WTC11 (cell line): ENCODE measurements around the genes RNF115, PEX11B and NOTCH2NLA.

GRCh38 chr1:144545464-144546132 lies 47.1 kb upstream of the PPIAL4F start:
- PRO-cap, result no peak

GRCh38 chr1:144560540-144561487 lies 31.9 kb upstream of the PPIAL4F start:
- PRO-cap, result unidirectional peak, minus-strand start at chr1:144560829

- PRO-cap, result no peak
These were observed 106.5 kb downstream of the SRGAP2B start for GRCh38 chr1:144988534-144989061.

GRCh38 chr1:145156741-145157274 lies 61.0 kb downstream of the FAM72D start:
- PRO-cap, result bidirectional peak, plus-strand start at chr1:145157152, minus-strand start at chr1:145157190

- PRO-cap, result unidirectional peak, minus-strand start at chr1:145465691; unidirectional peak, minus-strand start at chr1:145465780
These were observed 40.1 kb upstream of the NBPF20 start for GRCh38 chr1:145465359-145465991.

DNA sequence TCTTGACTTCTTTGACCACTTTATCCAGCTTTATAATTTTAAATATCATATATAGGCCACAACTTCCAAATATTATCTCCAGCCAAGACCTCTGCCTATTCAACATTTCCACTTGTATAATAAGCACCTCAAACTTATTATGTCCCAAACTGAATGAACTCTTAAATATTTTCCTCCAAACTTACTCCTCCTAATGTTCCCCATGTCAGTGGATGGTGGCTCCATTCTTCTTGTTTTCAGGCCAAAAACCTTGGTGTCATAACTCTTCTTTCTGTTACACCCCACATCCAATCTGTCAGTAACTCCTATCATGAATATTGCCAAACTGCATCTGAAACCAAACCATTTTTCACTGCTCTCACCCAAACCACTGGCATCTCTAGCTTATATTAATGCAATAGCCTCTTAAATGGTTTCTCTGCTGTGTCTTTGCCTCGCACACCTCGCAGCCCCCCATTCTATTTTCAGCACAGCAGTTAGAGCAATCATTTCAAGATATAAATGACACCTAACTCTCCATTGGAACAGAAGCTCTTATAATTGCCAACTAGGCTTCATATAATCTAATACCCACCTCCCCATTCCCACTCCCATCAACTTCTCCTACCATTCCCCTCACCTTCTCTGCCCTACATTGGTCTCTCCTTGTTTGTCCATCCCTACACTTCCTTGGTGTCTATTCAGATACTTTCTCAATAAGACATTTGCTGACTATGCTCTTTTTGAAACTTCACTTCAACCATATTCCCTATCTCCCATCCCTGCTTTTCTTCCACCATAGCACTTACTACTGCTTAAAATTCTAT lies 40.1 kb downstream of the CD160 start:
- PRO-cap, result no peak

GRCh38 chr1:145788694-145789230 lies 35.1 kb downstream of the RNF115 start:
- PRO-cap, result no peak

DNA sequence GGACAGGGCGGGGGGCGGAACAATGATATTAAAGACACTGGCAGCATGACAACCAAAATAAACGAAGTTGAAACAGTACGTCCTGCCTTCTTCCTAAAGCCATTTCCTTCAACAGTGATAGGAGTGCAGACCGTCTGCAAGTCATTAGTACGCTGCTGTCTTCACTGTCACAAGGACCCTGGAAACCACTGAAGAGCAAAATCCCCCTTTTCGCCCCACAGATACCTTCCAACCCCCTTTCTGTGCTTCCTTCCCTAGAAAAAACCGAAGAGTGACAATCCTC lies 922 bp downstream of the RNF115 start:
- PRO-cap, result no peak

DNA sequence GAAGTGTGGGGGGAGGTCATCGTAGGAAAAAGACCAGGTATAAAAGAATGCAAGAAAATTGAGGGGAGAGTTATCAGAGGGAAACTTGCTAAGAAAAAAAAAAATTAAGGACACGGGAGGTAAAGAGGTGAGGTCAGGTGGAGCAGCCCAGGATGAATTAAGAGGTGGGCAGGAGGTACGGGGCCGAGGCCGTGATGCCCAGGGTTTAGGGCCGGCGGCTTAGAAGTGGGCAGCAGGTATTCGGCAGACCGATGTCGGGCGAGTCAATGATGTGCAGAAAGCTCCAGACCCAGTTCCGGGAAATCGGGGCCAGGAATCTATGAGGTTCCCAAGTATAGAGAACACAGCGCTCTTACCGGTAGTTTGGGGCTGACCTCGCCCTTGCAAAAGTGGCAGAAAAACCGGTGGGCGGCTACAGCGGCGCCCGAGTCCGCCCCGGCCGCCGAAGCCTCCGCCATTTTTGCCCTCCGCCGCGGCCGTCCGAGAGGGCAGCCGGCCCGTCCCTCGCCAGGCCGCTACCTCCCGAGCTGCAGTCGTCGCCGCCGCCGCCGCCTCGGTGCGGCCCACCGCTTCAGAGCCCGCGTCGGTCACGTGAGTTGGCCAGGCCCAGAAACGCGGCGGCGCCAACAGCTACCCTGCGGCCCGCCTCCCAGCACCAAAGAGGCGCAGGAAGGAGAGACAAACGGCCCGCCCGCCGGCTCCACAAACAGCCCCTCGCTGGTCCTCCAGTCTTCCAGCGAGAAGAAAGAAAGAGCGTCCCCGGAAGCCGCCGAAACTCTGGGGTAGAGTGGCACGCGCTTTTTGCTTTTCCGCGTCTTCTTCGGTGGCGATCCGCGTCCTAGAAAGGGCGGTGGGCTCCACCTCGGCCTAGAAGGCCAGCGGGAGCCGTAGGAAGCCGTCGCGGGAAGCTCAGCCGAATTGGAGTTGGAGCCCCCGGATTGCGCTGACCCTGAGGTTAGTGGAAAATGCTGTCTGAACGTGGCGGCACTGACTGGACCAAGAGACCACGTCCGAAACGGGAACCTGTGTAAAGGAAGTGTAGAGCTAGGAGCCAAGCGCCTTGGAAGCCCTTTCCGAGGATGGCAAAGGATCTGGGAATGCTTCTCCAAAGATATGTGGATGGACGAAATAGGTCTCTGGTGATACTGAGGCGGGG lies at the start of gene RNF115:
Gene RNF115, minus strand, starts transcription at position 680 of the 1,156 bp plus-strand sequence.
- PRO-cap, result bidirectional peak, plus-strand start at position 239 of the sequence, minus-strand start at position 268 of the sequence; bidirectional peak, plus-strand start at position 817 of the sequence, minus-strand start at position 573 of the sequence

DNA sequence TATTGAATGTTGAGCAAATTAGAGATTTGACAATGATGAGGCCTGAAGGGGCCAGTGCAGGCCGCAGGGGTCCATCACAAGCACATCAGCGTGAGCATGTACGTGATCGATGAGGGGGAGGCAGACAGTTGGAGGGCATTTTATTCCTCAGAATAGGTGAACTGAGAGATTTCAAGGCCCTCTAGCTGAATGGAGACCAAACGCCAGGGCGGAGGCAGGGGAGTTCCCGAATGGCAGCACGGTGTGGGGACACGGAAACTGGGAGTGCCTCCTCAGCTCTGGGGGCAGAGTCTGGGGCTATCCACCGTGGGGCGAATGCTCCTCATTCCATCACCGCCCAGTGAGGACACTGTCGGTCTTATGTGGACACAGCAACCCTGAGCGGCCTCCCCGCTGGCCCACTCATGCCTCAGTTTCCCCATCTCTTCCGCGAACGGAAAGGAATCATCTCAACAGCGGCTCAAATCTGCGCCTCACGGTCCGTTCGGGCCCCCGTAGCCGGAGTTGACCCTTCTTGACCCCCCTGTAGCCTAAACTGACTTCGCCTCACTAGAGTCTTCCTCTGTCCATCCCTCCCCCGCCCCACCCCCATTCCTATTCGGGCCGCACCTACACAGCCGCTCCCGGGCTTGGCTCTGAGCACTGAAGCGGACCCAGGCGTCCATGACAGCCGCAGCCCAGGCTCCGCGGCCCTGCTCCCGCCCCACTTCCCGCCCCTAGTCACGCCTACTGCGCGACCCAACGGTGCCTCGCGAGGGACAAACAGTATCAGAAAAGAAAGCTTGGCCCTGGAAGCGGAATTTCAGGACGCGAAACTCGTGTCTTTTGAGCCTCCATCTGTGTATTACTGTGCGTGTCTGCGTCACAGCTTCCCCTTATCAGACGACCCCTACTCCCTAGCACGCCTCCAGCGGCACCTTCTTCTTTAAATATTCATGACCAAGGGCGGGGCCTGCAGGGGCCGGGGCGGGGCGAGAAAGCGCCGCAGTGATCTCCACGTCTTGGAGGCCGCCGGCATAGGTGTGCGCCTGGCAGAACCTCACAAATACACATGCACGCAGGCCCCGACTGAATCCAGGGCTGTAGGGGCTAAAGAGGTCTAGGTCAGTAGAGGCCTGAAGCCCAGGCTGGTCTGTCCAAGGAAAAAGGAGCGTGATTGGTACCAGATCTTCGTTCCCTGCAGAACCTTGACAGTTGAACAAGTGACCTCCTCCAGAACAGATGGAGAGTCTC lies at the start of gene PEX11B:
Gene PEX11B, minus strand, starts transcription at position 694 of the 1,233 bp plus-strand sequence.
- PRO-cap, result unidirectional peak, minus-strand start at position 537 of the sequence; bidirectional peak, plus-strand start at position 990 of the sequence, minus-strand start at position 851 of the sequence

- PRO-cap, result no peak
These were observed 8.8 kb upstream of the RBM8A start for GRCh38 chr1:145935980-145936593.

GRCh38 chr1:145942453-145943165 lies 15.2 kb downstream of the LIX1L start:
- PRO-cap, result no peak

DNA sequence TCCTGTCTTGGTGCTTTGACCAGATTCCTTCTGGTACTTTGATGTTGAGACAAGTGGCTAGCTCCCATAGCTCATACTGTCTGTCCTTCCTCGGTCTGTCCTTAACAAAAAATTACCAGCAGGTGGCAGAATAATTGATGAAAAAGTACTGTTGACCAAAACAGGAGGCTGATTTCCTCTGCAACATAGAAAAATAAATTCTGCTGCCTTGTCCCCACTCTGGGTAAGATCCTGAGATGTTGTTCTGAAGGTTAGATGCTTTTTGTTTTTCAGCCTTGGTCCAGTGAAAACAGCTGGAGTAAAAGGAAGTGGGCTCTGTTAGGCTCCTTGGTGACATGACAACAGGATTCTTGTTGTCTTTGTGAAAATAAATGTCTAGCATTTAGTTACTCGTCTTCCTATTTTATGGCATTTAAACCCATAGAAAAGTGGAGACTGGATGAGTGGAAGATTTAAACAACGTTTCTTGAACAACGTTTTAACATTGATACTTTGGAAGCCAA lies 11.2 kb upstream of the HJV start:
- PRO-cap, result no peak

DNA sequence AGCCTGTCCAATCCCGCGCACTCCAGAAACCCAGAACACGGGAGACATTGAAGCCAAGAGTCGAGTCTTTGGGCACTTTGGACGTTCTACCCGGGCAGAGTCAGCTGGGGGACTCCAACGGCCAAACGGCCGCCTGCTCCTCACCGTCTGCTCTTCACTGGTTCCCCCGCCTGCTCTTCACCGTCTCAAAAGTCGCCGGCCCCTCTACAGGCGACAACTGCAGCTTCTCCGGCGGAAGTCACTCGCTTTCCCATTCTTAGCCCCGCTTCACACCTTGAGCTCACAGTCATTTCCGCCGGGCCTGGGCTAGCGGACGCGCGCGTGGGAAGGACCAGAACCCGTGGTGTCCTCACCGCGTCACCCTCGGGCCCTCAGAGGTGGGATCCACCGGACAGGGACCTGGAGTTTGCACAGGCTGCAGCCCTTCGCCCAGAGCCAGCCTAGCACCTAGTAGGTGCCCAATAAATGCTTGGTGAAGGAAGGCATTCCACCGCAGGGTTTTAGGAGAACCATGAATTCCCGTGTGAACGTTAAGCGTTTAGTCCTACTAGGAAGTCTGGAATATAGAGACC lies 27.9 kb upstream of the HJV start:
- PRO-cap, result no peak

DNA sequence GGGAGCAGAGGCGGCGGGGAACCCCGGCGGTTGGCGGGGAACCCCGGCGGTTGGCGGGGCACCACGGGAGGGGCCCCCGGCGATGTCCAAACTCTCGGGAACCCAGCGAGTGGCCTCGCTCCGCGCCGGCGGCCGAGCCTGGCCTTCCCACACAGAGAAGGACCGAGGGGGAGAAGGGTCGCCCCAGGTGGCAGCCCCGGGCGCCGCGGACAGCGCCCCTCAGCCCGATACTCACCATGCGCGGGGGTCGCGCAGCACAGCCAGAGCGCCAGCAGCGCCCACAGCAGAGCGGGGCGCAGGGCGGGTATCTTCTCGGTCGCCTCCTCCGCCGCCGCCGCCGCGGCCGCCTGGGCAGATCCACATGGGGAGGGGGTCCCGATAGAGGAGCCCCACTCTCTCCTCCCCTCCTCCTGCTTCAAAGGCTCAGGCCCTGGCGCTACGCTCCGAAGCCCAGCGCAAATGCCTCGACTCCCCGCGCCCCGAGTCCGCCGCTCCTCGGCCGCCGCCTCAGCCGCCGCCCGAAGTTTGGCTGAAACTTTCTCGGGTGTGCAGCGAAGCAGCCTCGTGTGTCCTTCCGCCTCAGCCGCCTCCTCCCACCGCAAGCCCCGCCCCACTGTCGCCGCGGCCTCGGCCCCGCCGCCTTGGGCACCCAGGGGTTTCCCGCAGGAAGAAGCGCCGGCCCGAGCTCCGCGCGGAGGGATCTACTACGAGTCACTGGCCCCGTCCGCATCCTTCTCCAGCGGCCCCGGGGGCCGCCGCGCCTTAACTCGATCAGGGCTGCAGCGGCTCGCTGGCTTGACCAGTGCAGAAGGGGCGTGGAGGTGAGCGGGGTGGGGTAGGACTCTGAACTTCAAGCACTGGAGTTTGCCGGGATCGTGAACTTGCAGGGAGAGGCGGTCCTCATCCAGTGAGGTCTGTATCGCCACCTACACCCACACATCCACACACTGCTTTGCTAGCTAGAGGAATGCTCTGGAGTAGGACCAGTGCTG lies at the start of gene NOTCH2NLA:
Gene NOTCH2NLA, minus strand, starts transcription at position 548 of the 992 bp plus-strand sequence.
- PRO-cap, result unidirectional peak, minus-strand start at position 336 of the sequence; bidirectional peak, plus-strand start at position 732 of the sequence, minus-strand start at position 527 of the sequence

DNA sequence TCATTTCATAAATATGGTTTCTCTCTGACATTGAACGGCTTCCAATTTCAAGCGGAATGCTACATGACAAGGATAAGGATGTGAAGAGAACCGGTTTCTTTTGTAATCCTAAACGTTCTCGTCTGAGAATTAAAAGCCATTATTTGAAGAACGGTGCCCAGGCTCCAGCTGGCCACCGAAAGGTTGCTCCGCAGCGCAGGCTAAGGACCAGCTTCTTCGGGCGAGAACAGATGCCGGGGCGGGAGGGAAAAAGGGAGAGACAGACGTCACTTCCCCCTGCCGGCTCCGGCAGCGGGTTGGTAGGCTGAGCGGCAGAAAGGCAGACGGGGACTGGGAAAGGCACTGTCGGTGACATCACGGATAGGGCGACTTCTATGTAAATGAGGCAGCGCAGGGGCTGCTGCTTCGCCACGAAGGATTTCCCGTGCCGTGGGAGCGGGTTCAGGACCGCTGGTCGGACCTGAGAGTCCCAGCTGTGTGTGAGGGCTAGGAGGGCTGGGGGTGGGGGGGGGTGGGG lies 31.7 kb upstream of the PPIAL4H start:
- PRO-cap, result bidirectional peak, plus-strand start outside the sequence, minus-strand start at position 310 of the sequence

DNA sequence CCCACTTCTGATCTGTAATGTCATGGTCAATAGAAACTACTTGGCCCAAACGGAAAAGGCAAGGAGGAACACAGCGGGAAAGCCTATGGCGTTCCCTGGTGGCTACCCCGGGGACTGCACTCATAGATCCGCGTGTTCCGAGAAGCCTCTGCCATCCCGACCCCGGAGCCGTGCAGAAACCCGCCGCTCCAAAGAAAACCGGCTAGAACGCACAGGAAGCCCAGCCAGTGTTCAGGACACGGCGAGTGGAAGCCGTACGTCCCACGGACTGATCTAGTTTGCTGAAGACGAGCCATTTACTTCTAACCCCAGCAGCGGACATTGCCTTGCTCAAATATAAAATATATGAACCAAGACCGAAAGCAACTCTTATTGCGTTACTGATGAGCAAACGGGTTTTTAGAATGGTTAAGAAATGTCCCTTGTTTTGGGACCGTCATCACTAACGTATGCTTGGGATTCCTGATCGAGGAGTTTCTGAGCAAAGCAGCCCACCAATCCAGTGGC lies 99.3 kb upstream of the PPIAL4H start:
- PRO-cap, result no peak

- PRO-cap, result no peak
These were observed 4.8 kb downstream of the PRKAB2 start for GRCh38 chr1:147167555-147167858.

GRCh38 chr1:147196673-147197354 lies 24.5 kb upstream of the PRKAB2 start:
- PRO-cap, result no peak

DNA sequence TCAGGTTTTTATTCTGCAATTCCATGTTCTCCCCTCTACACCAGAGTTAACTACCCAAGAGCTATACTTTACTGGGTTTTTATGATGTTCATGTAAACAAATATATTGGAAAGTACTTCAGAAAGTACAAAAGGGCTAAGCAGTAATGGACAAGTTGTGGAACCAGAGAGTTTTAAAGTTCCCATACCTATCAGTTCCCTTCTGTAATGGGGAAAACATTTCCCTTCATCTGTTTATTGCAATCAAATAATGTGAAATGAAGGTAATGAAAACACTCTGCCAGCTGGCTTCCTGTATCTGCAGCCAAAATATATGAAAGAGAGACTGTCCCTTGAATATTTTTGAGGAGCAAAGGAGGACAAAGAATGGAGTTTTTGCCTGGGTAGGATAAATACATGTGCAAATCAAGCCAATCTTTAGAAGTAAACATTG lies 9.9 kb downstream of the FMO5 start:
- PRO-cap, result no peak